Prostate gland (tissue), 2 donors: ENCODE results near the genes DOCK4, IFRD1, TMEM168 and MDFIC.

- PRO-cap, result no peak
- RAMPAGE, long total RNA, 2 experiments, result no peak in any of the 2 experiments
These were observed 116.7 kb downstream of the DOCK4 start for GRCh38 chr7:112089116-112090288.

DNA sequence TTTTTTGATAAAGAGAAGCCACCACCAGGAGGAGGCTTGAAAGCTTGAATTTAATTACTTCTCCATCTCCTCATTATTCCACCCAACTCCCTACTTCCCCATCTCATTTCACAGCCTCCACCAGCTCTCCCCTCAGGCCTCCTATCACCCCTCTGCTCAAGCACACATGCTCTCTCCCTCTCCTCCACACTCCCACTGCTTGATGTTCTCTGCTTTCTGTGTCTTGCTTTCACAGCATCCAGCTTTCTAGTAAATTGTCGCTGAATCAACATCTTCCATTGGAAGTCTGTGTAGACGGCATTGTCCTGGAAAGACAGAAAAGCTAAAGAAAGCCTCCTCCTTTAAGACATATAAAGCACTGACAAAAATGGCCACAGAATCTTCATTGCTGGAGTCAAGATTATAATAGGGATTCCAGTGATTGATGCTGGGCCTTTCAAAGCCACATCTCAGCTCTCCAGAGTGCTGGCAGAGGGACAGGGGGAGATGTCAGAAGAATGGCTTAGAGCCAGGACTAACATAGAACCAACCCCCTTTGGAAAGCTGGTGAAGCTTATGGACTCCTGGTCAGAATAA lies 58.3 kb downstream of the DOCK4 start:
- PRO-cap, result no peak
- RAMPAGE, long total RNA, 2 experiments, result no peak in any of the 2 experiments

GRCh38 chr7:112206140-112206508 lies at the start of gene DOCK4:
Gene DOCK4 (minus strand): TSS chr7:112206399.
- PRO-cap, result unidirectional peak, minus-strand start at chr7:112206278; bidirectional peak, plus-strand start at chr7:112206648, minus-strand start at chr7:112206389
- RAMPAGE, long total RNA, 2 experiments, result start-site peak on the minus strand in 1 of 2 experiments, at chr7:112206393-112206403 at its widest, 92 reads per replicate

GRCh38 chr7:112349281-112350206 lies 100.7 kb upstream of the IFRD1 start:
- PRO-cap, result no peak
- RAMPAGE, long total RNA, 2 experiments, result no peak in any of the 2 experiments

DNA sequence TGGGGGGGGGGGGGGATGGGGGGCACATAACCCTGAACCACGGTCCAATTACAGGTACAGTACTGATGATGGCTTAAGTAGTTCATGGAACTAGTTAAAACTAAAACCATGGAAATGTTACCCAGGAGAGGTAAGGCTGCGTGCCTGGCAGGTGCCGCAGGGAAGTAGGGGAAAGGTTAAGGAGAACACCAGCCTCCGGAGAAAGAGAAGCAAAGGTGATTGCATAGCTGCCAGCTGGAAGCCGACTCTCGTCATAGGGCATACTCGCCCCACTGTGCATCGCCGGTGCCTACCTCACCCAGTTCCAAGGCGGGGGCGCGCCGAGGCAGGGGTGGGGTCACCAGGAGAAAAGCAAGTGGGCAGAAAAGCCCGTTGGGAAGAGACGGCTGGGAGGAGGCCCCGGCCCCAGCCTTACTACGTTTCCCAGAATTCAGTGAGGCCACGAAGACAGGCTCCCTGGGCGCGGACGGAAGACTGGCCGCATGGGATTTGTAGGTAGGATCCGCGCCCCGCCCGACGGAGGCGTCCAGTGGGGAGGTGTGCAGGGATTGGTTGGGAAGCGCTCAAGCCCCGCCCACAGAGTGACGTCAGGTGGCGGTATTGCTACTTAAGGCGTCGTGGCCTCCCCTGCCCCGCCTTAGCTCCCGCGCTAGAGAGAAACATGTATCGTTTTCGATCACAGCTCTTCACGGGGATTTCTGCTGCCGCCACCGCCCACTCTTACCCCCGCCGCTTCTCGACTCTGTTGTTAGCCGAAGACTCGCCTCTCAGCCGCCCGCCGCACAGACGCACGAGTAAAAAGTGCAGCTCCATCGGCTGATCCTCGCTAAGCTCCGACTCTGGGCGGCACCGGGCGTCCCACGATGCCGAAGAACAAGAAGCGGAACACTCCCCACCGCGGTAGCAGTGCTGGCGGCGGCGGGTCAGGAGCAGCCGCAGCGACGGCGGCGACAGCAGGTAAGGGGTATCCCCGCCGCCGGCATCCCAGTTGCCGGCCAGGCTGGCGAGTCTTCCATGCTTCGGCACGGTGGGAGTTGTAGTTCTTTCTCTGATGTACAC lies at the start of gene IFRD1:
Gene IFRD1 (plus strand): TSS at position 635 of the 1,059 bp plus-strand sequence.
- PRO-cap, result bidirectional peak, plus-strand start at position 635 of the sequence, minus-strand start at position 468 of the sequence; bidirectional peak, plus-strand start outside the sequence, minus-strand start at position 1,026 of the sequence
- RAMPAGE, long total RNA, 2 experiments, result no peak in any of the 2 experiments

- PRO-cap, result no peak
- RAMPAGE, long total RNA, 2 experiments, result no peak in any of the 2 experiments
These were observed 1.1 kb downstream of the IFRD1 start for GRCh38 chr7:112451429-112451739.

DNA sequence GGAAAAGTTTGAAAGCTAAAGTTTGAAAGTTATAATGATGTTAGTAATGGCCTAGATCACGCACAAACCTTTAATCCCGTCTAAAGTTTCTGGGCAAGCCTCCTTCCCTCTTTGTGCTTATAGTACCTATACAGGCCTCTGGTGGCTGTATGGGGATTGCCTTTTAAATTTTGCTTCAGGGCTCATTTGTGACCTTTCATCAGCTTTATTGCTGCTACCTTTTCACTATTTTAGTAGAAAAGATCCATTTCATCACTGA lies 2.2 kb downstream of the IFRD1 start:
- PRO-cap, result no peak
- RAMPAGE, long total RNA, 2 experiments, result no peak in any of the 2 experiments

DNA sequence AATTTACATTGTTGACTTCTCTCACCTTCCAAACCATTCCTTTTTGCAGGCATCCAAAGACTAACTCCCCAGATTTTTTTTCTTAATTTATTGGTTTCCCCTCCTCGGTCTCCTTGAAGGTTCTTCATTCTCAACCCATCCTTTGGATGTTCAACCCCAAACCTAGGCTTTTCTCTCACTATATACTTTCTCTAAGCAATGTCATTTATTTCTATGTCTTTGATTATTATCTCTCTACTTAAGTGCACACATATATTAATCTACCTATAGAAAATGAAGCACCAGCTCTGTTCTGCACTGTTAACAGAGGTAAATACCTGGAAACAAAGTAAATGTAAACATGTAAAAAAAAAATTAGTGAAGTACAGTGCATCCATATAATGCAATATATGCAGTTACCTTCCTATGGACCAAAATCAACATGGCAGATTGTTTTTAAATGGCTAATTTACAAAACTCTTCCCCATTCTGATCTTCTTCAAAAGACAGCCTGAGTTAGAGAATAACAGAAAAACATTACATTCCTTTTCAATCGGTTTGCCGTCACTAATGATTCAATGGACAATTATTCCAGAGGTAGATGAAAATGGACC lies 2.0 kb downstream of the TMEM168 start:
- PRO-cap, result no peak
- RAMPAGE, long total RNA, 2 experiments, result no peak in any of the 2 experiments

- PRO-cap, result bidirectional peak, plus-strand start at chr7:112790485, minus-strand start at chr7:112790390
- RAMPAGE, long total RNA, 2 experiments, result start-site peak on the minus strand in 2 of 2 experiments, at chr7:112790375-112790396 at its widest, 198 to 377 reads per replicate
These were observed at the start of gene TMEM168 for GRCh38 chr7:112790229-112791060. Gene TMEM168 (minus strand): TSS chr7:112790393.

DNA sequence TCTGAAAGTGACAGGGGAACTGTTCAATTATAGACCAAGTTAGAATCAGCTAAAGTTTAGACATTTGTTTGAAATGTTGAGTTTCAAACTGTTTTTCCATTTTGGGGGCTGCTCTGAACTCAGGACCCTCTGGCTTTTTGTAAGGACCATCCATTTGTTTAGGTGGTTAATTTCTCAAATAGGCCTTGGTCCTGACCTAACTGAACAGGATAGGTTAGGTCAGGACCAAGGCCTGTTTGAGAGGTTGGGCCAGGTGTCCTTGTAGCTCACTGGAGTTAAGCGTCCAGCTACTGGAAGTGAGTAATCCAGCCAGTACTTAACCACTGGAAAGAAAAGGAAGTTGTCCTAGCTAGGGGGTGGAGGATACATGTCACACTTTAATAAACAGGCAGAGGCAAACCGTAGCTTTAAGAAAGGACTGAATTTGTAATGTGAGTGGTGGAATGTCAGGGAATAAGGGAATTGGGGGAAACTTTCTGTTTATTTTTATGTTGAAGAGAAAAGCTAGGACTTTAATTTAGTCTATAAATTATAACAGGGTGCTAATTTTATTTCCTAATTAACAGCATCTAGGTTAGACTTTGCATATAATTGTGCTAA lies 50.9 kb upstream of the BMT2 start:
- PRO-cap, result no peak
- RAMPAGE, long total RNA, 2 experiments, result no peak in any of the 2 experiments

- PRO-cap, result no peak
- RAMPAGE, long total RNA, 2 experiments, result no peak in any of the 2 experiments
These were observed 175.9 kb downstream of the PPP1R3A start for GRCh38 chr7:113742790-113743516.

GRCh38 chr7:114084150-114084985 lies 165.6 kb upstream of the PPP1R3A start:
- PRO-cap, result bidirectional peak, plus-strand start at chr7:114084677, minus-strand start at chr7:114084599; unidirectional peak, plus-strand start at chr7:114084677
- RAMPAGE, long total RNA, 2 experiments, result no peak in any of the 2 experiments

- PRO-cap, result unidirectional peak, plus-strand start at chr7:114922181
- RAMPAGE, long total RNA, 2 experiments, result no peak in any of the 2 experiments
These were observed at the start of gene MDFIC for GRCh38 chr7:114921960-114922432. Gene MDFIC (plus strand): TSS chr7:114922094.

GRCh38 chr7:116097288-116097833 lies 66.8 kb upstream of the TFEC start:
- PRO-cap, result no peak
- RAMPAGE, long total RNA, 2 experiments, result no peak in any of the 2 experiments

DNA sequence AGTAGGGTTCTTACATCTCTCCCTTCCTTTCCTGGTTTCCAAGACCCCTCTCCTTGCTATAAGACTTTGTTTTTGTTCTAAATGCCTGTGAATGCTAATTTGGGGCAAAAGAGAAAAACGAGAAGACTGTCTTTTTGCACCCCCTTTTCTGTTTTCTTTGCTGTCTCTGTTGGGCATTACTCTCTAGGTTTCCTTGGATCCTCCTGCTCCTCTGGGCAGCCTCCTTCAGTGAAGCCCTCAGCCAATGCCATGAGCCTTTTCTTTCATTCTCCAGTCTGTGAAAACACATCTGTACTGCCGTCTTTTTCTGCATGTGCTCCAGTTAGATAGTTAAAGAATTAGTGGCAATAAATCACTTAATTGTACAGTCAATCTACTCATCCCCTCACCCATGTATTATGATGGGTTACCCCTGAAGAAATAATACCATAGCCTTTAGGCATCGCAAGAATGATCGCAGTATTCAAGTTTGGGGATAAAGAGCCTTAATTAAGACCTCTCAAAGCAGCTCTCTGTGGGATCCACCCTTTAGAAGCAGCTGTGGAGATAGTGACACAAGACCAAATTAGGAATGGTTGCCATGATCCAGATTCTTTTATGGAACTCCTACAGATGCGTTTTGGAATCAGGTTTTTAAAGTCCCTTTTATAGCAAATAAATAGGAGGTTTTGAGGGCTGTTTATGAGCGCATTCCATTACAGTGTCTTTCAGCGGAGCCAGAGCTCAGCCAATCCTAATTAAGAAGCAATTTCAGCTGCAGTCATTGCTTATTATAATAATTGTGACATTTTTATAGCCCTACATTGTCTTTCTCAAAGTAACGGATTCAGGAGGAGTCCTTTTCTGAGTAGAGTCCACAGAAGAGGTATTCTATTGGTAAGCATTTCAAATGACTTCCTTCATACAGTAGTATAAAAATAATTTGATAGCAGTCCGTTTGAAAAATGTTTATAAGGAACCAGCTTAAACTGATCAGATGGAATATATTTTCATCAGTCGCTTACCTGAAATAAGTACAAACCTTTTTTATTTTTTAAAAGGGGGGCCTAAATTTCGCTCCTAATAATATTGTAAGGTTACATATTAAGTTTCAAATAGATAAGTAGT lies 12.2 kb downstream of the TES start:
- PRO-cap, result bidirectional peak, plus-strand start at position 695 of the sequence, minus-strand start at position 452 of the sequence
- RAMPAGE, long total RNA, 2 experiments, result start-site peak on the plus strand in 2 of 2 experiments, centred at positions 785 to 833 of the sequence, 43 to 83 reads per replicate

GRCh38 chr7:116317110-116317859 lies 106.9 kb downstream of the TES start:
- PRO-cap, result no peak
- RAMPAGE, long total RNA, 2 experiments, result no peak in any of the 2 experiments

DNA sequence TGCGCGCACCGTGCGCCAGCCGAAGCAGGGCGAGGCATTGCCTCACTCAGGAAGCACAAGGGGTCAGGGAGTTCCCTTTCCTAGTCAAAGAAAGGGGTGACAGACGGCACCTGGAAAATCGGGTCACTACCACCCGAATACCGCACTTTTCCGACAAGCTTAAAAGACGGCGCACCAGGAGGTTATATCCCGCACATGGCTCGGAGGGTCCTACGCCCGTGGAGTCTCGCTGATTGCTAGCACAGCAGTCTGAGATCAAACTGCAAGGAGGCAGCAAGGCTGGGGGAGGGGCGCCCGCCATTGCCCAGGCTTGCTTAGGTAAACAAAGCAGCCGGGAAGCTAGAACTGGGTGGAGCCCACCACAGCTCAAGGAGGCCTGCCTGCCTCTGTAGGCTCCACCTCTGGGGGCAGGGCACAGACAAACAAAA lies 90.5 kb upstream of the CAV2 start:
- PRO-cap, result no peak
- RAMPAGE, long total RNA, 2 experiments, result no peak in any of the 2 experiments

DNA sequence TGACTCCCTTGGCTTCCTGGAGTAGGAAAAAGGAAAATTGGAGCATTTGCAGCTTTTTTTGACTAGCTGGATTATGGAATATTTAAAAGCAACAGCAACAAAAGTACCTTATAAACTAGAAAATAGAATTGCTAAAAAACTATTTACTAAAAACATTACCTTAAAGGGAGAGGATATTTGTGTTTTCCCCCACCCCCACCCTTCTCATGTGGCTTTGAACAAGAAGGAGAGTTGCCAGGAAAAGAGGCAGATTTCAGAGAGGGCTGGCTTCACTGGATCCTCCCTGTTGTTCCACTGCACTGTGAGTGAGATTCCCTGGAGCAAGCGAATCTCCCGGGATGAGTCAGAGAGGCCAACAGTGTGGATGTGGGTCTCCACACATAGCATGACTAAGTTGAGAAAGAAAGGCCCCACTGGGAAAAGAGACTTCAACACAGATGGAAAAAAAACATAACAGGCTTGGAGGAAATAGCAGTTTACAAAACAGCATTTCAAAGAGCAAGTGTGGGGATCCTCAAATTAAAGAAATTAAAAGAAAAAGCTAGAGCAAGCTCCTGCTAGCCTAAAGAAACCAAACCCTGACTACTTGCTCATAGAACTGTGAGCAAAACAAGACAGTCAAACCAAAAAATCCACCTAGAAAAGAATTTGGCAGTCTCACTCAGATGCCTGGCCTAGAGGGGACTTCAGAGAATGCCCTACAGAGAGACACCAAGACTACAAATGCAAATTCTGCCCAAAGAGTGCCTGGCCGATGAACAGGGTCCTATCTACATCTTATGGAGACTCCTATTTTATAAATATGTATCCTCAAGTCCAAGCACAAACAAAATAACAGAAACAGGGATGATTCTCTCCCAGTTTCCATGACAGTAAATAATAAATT lies 3.3 kb downstream of the CAV1 start:
- PRO-cap, result bidirectional peak, plus-strand start at position 277 of the sequence, minus-strand start at position 296 of the sequence
- RAMPAGE, long total RNA, 2 experiments, result no peak in any of the 2 experiments

- PRO-cap, result unidirectional peak, plus-strand start at chr7:116629154
- RAMPAGE, long total RNA, 2 experiments, result no peak in any of the 2 experiments
These were observed 43.1 kb upstream of the MET start for GRCh38 chr7:116629001-116629284.

DNA sequence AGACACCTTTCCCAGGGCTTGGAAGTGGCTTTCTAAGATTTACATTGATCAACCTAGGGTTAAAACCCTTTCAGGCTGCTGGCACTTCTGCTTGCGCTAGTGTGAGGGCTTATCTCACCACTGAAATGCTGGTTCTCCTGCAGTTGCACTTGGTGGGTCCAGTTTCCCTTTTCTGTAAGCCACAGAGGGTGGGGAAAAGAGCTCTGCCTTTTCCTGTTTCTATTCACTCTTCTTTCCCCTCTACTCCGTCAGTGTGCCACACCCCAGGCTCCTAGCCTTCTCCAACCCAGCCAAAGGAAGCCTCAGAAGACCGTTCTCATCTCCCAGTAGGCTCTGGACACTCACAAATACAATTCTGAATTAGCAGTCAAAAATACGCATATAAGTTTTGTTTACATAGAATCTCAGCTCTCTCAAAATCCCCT lies 19.0 kb upstream of the CAPZA2 start:
- PRO-cap, result no peak
- RAMPAGE, long total RNA, 2 experiments, result no peak in any of the 2 experiments